ENCODE measurements around the genes KDSR and SERPINB11.

- RRBS = no CpG with 5 or more reads among the region's 14 CpGs
Observed at GRCh38 chr18:63148333-63149272, 171.0 kb downstream of the BCL2 start.

DNA sequence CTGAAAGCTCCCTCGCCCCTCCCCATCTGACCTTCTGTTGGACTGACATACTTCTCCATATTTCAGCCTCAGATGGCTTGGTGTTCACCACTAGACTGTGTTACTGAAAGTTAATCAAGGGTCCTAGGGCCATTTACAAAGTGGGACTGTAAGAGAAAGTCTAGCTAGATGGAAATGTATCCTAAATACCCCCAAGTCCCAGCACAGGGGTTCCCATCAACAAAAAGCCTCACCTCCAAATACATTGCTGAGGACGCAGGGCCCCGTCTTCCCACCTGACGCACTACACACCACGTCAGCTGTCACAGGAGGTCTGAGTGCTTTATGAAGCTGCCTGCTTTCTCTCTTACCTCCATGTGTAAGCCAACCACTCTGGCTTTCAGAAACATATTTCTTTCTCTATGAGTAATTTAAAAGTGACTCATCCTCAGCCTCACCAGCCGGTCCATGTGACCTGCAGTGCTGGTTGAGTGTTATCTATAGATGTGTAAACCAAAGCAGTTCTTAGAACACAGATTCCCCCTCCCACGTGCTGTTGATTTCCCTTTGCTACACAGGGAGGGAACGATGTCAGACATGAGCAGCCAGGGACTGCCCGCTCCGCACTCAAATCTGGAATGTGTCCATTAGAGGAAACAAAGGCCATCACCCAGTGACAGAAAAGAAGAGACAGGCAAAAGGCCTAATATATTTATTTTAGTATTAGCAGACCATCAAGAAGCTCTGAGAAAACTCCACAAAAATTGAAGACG is 157.9 kb downstream of the BCL2 start:
- RRBS = no CpG with 5 or more reads among the region's 11 CpGs

GRCh38 chr18:63199432-63200289 is 119.9 kb downstream of the BCL2 start:
- RRBS = no CpG with 5 or more reads among the region's 17 CpGs

GRCh38 chr18:63252987-63253838 is 66.4 kb downstream of the BCL2 start:
- RRBS = no CpG with 5 or more reads among the region's 9 CpGs

DNA sequence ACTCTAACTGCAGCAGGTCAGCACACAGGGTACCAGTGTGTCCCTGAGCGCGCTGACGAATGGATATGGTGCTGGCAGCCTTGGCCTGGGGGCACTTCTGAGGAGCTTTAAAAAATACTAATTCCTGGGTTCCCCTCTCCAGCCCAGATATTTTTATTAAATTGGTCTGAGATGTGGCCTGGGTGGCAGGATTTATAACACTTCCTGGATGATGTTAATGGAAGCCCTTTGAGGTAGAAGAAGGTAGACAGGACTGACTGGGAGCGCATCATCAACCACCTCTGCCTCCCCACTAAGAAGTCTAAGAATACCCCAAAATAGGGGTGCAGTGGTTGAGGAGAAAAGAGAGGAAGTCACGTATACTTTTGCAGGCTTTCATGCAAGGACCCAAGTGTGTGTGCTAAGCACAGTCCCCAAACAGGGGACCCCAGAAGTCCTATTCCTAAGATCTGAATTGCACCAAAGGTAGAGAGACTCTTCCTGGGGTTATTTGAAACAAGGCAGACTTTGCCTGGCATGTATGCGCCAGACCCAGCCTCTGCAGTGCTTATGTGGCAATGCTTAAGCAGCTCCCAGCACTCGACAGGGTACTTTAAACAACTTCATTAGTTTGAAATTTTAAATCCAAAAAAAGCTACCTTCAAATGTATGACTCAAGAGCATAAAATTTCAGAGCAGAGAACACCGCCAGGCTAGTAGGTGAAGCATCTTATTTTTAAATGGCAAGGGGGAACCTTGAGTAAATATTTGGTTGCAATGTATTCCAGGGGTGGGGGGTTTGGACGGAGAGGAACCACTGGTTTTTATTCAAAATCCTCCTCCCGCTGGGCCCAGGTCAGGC is 35.3 kb downstream of the BCL2 start:
- RRBS = no CpG with 5 or more reads among the region's 10 CpGs

DNA sequence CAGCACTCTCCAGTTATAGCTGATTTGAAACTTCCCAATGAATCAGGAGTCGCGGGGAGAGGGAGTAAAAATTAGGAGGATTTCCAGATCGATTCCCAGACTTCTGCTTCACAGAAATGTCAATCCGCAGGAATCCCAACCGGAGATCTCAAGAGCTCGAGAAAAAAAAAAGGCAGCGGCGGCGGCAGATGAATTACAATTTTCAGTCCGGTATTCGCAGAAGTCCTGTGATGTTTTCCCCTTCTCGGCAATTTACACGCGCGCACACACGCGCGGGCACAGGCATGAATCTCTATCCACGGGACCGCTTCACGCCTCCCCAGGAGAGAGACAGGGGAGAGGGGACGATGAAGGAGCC is 326 bp downstream of the BCL2 start:
- RRBS = 0% methylated on average over 4 of the region's 22 CpGs

DNA sequence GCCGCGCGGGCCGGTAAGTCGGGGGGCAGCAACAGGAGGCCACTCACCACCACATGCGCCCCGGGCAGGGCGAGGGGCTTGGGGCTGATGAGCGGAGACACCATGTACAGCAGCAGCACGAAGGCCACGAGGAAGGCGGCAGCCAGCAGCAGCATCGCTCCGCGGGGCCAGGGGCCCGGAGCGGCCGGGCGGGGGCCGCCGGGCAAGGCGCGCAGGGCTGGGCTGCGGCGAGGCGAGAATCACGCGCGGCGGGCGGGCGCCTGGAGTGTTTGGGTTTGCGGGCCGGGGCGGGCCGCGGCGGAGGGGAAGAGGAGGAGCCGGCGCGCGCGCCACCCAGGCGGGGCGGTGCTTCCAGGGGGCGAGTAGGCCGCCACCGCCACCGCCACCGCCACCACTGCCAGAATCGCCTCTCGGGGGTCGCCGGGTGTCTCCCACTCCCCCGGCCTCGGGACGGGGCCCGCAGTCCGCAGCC is at the start of gene KDSR:
KDSR (minus strand) TSS at position 243 of the 472 bp plus-strand sequence.
- RRBS = under 1% methylated on average over 37 of the region's 59 CpGs

GRCh38 chr18:63490280-63490936 is 13.7 kb downstream of the SERPINB5 start:
- RRBS = 57% methylated on average over 10 of the region's 15 CpGs

DNA sequence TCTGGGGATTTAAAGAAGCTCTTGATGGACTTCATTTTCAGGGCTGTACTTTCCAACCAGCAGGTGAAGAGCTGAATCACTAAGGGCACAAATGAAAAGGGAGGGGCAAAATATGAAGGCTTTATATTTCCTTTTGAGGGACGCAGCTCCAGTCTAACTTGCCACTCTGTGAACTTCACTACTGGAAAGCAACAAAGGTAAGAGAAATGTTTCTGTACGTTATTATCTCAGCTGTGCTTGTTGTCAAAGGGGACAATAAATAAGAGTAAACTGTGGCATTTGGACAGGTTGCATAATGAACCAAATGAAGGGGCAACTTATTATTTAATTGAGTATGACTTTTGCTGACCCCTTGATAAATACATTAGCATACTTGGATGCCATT is at the start of gene SERPINB11:
SERPINB11 (plus strand) TSS at position 151 of the 385 bp plus-strand sequence.
- RRBS = no CpG with 5 or more reads among the region's 2 CpGs

DNA sequence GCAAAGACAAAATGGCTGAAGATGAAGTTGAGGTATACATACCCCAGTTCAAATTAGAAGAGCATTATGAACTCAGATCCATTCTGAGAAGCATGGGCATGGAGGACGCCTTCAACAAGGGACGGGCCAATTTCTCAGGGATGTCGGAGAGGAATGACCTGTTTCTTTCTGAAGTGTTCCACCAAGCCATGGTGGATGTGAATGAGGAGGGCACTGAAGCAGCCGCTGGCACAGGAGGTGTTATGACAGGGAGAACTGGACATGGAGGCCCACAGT is 4.9 kb upstream of the SERPINB10 start:
- RRBS = no CpG with 5 or more reads among the region's 4 CpGs

GRCh38 chr18:63963676-63964432 is 6.0 kb upstream of the SERPINB8 start:
- RRBS = no CpG with 5 or more reads among the region's 2 CpGs

- RRBS = 1% methylated on average over 23 of the region's 54 CpGs
Observed at GRCh38 chr18:63970370-63971251, 730 bp downstream of the SERPINB8 start.

DNA sequence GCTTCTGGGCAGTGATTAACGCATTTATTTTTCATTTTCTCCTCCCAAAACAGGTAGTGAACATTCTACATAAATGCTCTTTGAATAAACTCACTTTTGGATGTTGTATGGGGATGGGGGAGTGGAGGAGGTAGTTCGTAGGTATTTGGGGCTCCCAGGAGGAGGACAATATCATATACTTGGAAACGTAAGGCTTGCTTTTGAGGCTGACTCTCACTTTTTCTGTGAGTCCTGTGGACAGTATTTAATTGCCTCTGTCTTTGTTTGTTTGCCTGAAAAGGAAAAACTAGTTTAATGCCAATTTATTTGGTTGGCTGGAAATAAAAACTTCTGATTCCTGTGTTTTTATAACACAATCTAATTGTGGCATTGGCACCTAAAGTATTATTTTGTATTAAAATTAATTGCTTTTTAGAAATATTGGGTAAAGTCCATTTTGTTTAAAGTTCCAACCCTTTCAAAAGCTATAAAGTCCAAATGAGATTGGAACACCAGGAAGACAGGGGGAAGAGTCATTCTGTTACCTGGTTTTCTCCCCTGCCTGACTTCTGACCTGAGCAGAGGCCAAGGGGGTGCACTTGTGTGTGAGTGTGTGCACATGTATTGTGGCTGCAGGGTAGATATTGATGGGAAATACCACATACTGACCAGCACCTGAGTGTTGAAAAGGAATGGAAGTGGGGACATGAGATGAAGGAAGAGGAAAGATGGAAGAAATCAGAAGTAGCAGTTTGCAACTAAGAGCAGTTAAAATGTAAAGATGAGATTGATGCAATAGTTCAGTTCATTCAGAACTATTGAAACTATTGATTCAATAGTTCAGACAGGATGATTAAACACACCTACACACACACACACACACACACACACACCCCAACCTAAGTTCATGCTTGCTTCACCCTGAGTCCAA is 4.6 kb downstream of the SERPINB8 start:
- RRBS = no CpG with 5 or more reads among the region's 3 CpGs

- RRBS = no CpG with 5 or more reads among the region's 6 CpGs
Observed at GRCh38 chr18:63979669-63980158, 9.8 kb downstream of the SERPINB8 start.

DNA sequence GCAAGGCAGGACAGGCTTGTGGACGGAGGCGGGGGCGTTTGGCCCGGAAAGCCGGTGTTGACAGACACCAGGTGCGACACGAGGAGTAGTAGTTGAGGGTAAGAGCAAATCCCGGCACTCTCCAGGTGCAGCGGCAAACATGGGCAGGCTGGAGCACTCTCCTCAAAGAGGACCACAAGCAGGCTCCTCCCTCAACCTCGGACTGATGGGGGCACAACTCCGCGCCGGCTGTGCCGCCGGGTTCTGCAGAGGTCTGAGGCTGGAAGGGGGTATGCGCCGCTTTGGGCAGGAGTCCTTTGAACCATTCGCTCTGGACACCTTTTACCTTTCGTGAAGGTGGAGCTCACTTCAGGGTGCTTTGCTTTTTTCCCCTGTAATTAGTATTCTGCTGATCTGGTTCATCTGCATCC is 517 bp downstream of the CDH7 start:
- RRBS = 0% methylated on average over 9 of the region's 19 CpGs

DNA sequence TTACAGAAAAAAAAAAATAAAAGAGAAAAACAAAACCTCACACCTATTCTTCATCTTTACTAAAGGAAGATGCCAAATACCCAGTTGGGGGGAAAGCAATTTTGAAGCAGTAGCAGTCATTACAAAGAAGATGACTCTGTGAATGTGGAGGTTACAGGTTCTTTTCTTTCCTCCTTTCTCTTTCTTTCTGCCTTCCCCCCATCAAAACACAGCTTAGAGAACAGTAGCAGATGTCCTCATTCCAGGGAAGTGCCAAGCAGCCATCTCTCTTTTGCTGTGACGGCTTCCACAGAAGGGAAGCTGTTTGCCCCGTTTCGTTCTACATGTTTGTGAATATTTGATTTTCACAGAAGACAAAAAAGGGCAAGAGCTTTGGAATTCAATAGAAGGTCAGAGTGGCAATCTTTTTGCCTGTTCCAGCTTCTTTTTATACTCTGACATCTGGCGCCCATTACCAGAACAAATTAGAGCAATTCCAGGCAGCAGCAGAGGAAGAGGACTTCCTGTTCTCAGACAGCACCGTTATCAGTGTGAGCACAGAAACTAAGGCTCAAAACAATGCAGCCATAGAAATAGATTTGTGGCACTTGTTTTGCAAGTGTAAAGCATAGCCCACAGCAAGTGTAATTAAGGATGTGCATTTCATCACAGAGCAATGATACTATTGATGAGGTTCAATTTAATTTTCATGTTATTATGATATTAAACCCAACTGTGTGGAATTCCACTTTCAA is 79.0 kb upstream of the CDH19 start:
- RRBS = no CpG with 5 or more reads among the region's 5 CpGs

DNA sequence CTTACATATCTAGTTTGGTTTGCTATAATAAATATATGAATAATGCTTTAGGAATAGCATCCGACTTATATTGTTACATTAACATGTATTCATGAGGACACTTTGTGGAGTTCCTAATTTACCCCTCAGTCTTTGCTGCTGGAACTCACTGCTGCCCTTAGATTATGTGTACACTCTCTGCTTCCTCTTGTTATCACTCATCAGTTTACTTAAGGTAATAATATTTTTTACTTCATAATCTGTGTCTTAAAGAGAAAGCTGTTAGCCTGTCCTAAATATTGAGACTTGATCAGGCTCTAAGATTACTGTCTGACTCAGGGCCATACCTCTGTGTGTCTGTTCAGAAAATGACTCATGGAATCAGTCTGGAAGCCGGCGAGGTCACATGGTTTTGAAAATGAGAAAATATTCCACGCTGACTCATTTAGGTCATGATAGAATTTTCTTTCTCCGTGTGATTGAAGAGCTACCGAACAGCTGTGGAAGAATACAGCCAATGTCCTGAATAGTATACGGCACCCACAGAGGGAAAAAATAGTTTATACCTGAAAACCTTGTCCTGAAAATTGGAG is 156.5 kb downstream of the DSEL start:
- RRBS = no CpG with 5 or more reads among the region's 7 CpGs

DNA sequence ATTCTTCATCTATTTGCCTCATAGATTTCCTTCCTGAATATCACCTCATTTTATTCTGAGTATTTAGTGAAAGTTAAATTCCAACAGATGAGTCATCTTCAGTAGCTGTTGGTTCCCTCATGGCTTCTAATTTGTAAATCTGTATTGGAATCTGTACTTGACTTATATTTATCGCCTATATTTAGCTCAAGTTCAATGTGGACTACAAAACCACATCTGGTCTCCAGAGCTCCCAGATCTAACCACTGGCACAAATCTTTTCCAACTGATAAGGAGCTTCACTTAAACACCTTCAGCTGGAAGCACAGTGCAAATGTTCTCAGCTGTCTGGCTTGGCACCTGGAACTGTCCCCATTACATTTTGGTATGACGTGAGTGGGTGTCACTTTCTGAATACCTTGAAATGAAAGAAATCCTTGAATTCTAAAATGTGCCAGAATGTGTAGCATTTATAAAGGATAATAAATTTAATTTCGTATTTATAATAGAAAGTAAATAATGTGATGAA is 82.8 kb upstream of the DSEL start:
- RRBS = no CpG with 5 or more reads among the region's 3 CpGs

- RRBS = no CpG with 5 or more reads among the region's 7 CpGs
Observed at GRCh38 chr18:67628679-67629079, 112.2 kb upstream of the DSEL start.